Hepatocyte (in vitro differentiated cells and primary cell): ENCODE results near the genes SGO2, CASP10 and SUMO1.

- RAMPAGE, long total RNA = no peak
- RRBS = no CpG with 5 or more reads among the region's 10 CpGs
These were observed 446 bp upstream of the FTCDNL1 start for GRCh38 chr2:199851431-199851844.

DNA sequence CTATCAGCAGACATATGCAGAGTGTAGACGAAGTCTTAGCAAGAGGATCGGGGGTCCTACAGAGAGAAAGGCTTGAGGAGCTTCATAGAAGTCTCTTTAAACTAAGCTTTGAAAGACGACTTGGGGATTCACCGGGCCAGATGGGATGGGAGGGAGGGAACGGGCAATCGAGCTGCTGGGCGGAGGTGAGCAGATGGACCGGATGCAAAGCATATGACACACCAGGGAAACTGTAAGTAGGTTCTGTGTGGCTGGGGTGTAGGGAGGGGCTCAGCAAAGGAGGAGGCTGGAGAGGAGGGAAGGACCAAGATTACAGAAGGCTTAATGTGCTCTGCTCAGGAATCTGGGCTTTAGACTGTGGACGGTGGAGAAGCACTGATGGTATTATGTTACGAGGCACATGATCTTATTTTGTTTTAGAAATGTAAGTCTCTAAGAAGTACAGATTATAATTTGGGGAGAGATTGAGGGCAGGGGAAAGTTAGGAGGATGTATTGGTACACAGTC lies 131.5 kb downstream of the MAIP1 start:
- RAMPAGE, long total RNA = no peak
- RRBS = 85% methylated on average over 5 of the region's 10 CpGs

DNA sequence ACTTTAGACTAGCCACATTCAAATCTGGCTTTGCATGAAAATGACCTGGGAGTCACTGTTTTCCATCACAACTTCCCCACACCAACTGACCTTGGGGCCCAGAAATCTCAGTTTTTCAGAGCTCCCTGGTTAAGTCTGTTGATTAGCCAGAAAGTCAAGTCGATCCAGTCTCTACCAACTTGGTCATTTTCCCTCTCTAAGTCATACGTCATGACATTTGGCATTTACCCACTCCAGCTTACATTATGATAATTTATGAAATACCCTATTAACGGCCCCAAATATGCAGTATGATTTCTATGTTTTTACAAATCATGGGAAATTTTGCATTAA lies 76.9 kb downstream of the SPATS2L start:
- RAMPAGE, long total RNA = no peak
- RRBS = no CpG with 5 or more reads among the region's 3 CpGs

- RAMPAGE, long total RNA = no peak
- RRBS = no CpG with 5 or more reads among the region's 3 CpGs
These were observed 99.2 kb downstream of the SPATS2L start for GRCh38 chr2:200405391-200406341.

- RAMPAGE, long total RNA = no peak
- RRBS = no CpG with 5 or more reads among the region's 7 CpGs
These were observed 739 bp downstream of the KCTD18 start for GRCh38 chr2:200509090-200509568.

DNA sequence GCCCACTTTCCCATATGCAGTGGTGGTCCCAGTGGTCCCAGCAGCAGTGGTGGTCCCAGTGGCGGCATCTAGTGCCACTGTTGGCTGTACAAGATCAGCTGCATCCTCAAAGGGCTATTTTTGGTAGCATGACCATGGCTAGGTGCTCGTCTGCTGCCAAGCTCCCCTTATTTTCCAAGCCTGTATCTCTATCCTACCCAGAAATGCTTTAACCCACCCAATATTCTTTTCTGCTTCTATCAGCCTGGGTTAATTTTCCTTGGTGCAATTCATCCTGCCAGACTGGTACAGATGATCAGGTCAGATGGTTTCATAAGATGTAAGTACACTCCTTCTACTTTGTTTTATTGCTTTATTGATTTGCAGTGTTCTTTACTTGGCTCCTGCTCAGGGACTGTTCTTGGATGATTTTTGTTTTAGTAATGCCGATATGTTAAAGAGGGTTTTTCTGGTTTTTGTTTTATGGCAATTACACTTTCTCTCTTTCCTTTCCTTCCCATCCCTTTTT lies 2.5 kb upstream of the SGO2 start:
- RAMPAGE, long total RNA = no peak
- RRBS = no CpG with 5 or more reads among the region's 3 CpGs

DNA sequence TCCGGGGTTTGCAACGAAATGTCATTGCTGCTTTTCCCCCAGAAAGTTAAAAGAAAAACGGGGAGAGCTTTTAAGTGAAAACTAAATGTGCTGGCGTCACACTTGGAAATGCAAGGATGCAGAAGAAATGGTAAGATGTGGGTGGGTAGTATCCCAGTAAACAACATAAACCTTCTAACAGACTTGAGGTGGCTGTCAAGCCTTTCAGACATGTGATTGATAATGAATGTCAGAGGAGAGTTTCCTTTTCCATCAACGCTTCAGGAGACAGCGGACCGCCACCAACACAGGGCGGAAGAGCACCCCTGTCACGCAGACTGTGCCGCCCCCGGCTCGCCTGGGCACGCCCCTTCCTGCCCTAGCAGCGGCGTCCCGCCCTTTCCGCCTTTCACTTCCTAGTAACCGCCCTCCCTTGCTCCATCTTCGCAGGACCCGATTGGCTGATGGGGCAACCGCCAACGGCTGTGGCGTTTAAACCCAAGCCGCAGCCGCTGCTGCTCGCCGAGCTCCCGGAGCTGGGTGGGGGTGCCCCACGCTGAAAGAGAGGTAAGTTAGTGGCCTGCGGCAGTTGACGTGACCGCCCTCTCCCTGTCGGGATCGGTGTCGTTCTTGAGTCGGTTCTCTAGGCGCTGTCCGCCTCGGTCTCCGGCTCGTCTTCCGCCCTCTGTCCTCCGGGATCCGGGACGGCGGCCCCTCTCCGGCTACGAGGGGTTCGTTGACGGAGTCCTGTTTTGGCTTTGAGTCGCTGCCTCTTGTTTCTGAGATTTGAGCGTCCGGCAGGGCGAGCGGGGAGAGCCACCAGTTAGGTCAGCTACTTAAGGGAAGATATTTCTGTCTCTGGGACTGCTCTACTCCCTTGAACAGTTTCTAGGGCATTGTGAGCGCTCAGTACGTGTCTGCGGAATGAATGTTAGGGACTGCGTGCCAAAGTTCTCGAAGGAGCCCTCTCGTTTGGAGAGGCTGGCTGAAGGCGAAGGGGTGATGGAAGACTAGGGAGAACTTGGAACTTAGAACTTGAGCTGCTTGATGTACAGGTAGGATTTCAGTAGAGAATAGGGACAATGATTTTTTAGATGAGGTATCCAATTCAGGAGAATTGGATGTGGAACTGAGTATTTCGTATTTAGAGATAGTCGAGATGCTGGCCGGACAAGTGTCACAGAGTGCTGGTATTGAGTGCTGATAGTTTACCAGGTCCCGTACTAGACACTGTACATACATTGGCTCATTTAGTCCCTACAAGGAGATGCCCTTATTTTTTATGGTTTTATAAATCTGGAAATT lies at the start of gene SGO2:
Gene SGO2, plus strand, starts transcription at position 501 of the 1,284 bp plus-strand sequence.
- RAMPAGE, long total RNA = no peak
- RRBS = 1% methylated on average over 7 of the region's 66 CpGs

DNA sequence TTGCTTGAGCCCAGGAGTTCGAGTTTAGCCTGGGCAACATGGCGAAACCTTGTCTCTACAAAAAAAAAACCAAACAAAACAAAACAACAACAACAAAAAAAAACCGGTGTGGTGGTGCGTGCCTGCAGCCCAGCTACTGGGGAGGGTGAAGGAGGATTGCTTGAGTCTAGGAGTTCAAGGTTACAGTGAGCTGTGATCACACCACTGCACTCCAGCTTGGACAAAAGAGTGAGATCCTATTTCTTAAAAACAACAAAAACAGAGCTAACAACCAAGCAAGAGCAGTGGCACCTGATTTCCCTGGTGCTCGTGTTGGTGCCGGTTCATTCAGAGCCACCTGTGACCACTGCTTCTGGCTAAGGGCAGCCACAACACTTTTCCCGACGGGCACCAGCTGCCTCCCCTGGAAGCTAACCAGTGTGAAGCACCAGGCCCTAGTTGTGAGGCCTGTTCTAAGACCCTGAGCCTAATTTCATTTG lies 1.3 kb downstream of the AOX1 start:
- RAMPAGE, long total RNA = no peak
- RRBS = no CpG with 5 or more reads among the region's 8 CpGs

- RAMPAGE, long total RNA = no peak
- RRBS = no CpG with 5 or more reads among the region's 2 CpGs
These were observed 69.8 kb downstream of the AOX1 start for GRCh38 chr2:200655669-200656053.

DNA sequence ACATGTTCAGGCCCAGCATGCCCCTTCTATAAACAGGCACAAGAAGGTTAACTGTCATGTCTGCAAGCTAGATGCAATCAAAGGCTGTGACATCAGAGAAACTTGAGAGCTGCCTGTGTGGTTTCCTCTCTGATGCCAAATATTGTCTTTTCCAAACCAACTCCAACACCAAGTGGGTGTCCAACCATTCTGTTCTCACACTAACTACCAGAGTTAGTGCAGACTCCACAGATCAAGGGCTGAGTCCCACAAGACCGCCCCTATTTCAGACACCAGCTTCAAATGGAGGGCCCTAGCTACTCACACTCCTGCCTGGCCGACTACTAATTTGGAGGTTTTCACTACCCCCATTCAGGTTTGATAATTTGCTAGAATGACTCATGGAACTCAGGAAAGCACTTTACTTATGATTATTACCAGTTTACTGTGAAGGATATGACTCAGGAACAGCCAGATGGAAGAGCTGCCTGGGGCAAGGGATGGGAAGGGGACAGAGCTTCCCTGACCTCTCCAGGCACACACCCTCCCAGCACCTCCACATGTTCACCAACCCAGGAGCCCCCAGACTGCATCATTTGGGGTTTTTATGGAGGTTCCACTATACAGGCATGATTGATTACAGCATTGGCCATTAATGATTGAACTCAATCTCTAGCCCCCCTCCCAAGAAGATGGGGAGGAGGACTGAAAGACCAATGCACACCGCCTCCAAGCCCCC lies 46.2 kb upstream of the BZW1 start:
- RAMPAGE, long total RNA = no peak
- RRBS = no CpG with 5 or more reads among the region's 3 CpGs

DNA sequence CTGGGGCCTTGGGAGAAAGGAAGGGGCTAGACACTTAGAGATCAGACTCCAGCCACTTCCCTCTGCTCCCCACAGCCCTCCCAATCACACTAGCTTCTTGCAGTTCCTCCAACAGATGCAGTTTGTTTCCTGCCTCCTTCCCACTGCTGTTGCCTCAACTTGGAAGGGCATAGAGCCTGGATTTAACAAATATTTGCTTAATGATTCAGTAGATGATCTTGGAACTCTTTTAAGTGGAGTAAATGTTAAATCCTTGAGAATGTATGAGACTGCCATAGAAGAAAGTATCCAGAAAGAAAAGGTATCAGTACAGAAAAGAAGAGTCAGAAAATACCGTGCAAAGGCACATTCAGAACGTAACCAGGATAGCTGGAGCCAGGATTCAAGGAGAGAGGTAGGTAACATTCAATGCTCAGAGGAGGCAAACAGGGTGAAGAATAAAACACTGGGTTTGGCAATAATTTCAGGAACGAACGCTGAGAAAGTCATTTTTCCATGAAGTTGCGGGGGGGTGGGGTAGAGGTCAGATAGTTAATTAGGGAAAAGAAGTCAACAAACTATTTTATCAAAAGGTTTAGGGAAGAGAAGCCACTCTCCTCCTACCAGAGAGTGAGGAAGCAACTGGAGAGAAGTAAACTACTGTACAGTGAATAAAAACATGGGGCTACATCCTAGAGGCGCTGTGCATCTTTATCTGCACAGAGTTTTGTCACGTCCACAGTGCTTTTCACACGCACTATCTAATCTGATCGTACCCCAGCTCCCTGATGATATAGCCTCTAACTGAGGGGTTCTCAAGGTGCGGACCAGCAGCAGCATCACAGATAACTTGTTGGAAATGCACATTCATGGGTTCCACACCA lies 1.2 kb upstream of the BZW1 start:
- RAMPAGE, long total RNA = no peak
- RRBS = no CpG with 5 or more reads among the region's 10 CpGs

GRCh38 chr2:200832689-200833156 lies 21.0 kb downstream of the BZW1 start:
- RAMPAGE, long total RNA = no peak
- RRBS = no CpG with 5 or more reads among the region's 3 CpGs

- RAMPAGE, long total RNA = no peak
- RRBS = no CpG with 5 or more reads among the region's 19 CpGs
These were observed 612 bp downstream of the PPIL3 start for GRCh38 chr2:200888197-200888733.

DNA sequence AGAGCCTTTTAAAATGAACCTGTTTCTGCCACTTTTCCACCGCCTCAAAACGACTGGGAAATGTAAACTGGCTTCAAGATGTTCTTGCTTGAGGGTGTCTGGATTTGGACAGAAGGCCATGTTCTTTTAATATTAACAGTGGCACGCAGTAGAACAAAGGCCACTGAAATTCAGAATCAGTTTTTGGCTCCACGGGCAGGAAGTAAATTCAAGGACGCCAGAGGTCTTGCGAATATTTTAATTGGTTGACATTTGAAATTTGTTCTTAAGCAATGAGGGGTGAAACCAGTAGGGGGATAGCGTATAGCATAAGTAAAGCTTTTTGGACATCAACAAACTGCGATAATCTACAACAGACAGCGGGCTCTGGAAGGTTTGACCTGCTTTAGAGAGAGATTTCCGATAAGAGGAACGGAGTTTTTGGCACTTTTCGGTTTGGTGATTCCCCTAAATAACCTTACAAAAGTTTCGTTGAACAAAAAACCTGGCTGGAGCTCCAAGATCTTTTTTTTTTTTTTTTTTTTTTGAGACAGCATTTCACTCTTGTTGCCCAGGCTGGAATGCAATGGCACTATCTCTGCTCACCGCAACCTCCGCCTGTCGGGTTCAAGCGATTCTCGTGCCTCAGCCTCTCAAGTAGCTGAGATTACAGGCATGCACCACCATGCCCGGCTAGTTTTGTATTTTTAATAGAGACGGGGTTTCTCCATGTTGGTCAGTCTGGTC lies 1.4 kb downstream of the CFLAR start:
- RAMPAGE, long total RNA = no peak
- RRBS = no CpG with 5 or more reads among the region's 20 CpGs

- RAMPAGE, long total RNA = no peak
- RRBS = no CpG with 5 or more reads among the region's 10 CpGs
These were observed 22.5 kb upstream of the CASP10 start for GRCh38 chr2:201160312-201160938.

DNA sequence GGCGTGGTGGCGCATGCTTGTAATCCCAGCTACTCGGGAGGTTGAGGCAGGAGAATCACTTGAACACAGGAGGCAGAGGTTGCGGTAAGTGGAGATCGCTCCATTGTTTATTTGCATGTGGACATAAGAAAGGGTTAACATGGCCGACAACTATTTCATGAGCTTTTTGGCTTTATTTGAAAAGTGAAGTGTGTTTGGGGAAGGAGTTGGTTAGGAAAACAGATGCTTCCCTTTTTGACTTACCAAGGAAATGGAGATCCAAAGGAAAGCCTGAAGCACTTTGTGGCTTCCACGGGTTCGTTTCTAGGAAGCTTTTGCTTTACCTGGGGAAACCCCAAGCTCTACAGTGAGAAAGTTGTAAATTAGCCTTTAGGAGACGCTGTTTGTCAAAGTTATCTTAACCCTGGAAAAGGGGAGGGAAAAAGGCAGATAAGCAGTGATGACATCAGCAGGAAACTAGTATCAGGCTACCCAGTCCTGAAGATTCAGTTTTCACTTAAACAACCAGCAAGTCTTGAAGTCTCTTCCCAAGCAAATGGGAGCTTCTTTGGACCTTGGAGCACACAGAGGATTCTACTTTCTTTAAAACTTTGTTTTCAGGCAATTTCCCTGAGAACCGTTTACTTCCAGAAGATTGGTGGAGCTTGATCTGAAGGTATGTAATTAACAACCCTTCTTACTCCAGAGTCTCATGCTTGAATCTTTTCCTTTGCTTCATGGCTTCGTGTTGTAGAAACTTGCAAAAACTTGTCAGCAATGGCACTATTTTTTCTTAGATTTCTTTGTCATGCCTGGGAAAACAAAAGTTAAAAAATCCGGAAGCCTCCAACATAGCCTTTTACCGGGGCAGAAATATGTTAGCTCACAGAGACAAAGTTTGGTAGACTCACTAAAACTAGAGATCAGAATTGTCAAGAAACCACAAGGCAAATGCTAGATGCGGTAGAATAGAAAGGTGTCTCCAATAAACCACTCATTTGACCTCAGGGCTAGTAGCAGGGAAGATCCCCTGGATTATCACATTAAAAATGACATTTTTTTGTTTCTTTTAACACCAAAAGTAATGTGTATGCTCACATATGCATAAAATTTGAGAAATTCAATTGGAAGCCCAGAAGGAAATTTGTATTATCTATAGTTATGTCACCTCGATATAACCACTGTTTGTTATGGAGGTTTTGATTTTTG lies at the start of gene CASP10:
Gene CASP10, plus strand, starts transcription at position 488 of the 1,188 bp plus-strand sequence.
- RAMPAGE, long total RNA = no peak
- RRBS = no CpG with 5 or more reads among the region's 15 CpGs

DNA sequence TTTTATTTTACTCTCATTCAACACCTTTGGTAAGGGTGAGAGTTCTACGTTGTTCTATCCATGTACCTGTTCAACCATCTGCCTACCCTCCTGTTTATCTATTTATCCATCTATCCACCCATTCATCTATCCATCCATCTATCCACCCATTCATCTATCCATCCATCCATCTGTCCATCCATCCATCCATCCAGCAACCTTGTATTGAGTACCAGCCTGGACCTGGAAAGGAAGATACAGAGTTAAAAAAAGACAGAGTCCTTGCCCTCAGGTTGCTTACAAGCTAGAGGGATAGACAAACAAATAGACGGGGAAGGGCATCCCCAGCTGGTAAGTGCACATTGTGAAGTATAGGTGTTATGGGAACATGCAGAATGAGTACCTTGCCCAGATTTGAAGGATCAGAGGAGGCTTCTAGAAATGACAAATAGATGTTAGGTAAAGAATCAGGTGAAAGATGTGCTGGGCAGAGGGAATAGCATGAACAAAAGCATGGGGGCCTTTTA lies 26.7 kb downstream of the CASP10 start:
- RAMPAGE, long total RNA = no peak
- RRBS = no CpG with 5 or more reads among the region's 2 CpGs

DNA sequence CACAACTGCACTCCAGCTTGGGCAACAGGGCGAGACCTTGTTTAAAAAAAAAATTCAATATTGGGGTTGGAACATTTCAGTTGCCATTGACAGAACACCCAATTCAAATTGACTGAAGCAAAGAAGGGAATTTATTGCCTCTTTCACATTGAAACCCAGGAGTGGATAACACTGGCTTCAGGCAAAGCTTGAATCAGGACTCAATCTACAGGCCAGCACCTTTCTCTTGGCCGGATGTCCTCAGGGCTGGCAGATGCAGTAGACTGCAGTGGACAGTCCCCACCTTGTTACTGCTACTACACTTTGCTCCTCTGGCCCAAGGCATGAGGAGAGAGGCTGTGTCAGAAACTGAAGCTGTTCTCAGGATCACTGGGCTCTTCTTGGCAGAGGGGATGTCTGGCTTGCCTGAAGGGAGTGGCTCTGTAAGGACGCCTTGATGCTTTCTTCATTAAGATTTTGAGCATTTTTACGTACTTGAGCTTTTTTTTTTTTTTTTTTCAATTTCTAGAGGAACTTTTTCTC lies 36.3 kb downstream of the CASP10 start:
- RAMPAGE, long total RNA = no peak
- RRBS = no CpG with 5 or more reads among the region's 4 CpGs

DNA sequence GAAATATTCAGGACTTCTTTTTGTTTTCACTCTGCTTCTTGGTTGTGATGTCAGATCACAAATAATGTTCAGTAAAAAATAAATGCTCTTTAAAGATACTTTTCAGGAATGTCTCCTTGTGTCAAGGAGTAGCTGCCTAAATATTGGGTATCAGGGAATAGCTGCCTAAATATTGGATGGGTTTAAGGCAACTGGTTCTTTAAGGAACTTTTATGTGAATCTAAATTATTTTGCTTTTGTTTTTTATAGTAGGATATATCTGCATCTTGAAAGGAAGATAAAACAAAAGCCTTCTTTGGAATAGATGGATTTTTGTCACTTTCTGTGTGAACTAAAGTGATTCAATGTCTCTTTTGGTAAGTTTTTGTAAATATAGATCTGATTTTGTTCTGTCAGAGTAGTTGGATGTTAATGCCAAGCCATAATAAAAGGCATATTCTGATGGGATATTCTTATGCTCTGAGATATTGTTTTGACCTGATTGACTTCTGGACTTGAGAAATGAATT lies 3.0 kb downstream of the STRADB start:
- RAMPAGE, long total RNA = no peak

DNA sequence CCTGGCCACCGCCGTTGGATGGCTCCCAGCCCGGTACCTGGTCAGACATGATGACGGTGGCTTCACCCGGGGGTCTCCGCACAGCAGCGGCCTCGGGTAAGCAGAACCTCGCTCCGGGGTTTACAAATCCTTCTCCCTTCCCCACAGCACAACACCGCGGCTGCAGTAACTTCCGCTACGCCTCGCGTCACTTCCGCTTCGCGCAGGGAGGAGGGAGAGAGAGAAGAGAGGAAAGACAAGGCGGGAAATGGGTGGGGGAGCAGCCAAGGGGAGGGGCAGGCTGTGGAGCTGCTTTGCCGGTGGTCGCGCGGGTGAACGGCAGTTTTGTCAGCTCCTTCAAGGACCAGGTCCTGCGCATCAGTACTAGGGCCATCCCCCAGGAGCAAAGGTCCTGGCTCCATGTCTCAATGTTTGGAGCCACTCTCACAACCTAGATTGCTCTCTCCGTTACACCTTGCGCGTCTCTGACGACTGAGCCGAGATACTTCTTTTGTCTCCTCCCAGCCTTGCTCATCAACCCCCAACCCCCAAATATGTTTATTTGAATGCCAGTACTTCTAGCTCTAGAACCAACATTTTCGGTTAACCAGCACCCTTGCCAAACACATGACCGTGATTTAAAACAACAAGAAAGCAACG lies at the start of gene SUMO1:
Gene SUMO1, minus strand, starts transcription at position 195 of the 639 bp plus-strand sequence.
- RAMPAGE, long total RNA = start-site peak on the minus strand centred at position 161 of the sequence, 51 bp wide, 1,296 and 591 reads in 2 replicates
- RRBS = 0% methylated on average over 1 of the region's 34 CpGs